Myometrial cell (primary cell): ENCODE measurements around a stretch of chr15.

- RAMPAGE, long total RNA: no peak
Observed at GRCh38 chr15:95326446-95327536, 1003.7 kb upstream of the NR2F2 start.

DNA sequence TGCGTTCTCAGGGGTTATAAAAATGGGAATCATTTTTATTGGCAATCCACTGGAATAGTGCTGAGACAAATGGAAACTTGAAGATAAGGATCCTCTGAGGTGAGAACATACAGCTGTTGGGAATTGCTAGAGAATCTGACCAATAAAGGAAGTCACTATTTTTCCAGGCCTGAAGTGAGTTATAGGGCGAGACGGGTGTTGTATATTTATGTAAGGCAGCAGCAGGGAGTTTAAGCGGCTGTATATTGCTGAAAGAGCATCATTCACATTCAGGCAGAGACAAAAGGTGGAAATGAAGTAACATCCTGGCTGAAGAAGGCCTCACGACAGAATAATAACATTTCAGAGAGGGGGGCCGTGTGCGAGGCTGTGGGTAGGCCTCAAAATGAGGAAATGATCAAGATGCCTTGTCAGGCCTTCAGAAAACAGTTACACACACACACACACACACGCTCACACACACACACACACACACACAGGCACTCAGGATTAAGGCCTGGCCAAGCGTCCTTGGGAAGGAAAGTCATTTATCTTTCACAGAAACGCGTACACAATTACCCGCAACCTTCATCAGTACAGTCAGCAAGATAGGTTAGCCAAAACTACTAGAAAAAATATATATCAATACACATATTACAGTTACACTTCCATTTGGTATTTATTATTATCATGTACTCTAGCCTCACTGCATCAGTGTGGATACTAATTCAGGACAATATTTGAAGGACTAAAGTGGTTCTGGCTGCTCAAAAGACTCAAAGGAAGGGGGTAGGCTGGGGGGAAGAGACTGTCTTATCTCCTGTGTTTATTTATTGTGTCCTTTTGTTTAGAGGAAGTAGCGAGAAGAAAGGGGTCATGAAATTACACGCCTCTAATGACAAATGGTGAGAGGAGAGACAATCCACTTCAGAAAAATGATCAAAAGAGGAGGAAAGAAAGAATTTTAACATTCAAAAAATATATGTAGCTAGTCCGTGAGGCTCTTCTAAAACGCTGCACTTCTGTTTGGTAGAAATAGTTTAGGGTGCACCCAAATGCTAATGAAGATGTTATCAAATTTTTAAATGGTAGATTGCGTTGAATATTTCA, 964.6 kb upstream of the NR2F2 start:
- RAMPAGE, long total RNA: no peak

GRCh38 chr15:95624075-95624605, 706.4 kb upstream of the NR2F2 start:
- RAMPAGE, long total RNA: no peak

- RAMPAGE, long total RNA: no peak
Observed at GRCh38 chr15:96052699-96053167, 277.8 kb upstream of the NR2F2 start.

GRCh38 chr15:96118927-96119212, 211.6 kb upstream of the NR2F2 start:
- RAMPAGE, long total RNA: no peak

GRCh38 chr15:96160252-96160844, 170.2 kb upstream of the NR2F2 start:
- RAMPAGE, long total RNA: no peak

GRCh38 chr15:96261557-96262087, 68.9 kb upstream of the NR2F2 start:
- RAMPAGE, long total RNA: no peak

DNA sequence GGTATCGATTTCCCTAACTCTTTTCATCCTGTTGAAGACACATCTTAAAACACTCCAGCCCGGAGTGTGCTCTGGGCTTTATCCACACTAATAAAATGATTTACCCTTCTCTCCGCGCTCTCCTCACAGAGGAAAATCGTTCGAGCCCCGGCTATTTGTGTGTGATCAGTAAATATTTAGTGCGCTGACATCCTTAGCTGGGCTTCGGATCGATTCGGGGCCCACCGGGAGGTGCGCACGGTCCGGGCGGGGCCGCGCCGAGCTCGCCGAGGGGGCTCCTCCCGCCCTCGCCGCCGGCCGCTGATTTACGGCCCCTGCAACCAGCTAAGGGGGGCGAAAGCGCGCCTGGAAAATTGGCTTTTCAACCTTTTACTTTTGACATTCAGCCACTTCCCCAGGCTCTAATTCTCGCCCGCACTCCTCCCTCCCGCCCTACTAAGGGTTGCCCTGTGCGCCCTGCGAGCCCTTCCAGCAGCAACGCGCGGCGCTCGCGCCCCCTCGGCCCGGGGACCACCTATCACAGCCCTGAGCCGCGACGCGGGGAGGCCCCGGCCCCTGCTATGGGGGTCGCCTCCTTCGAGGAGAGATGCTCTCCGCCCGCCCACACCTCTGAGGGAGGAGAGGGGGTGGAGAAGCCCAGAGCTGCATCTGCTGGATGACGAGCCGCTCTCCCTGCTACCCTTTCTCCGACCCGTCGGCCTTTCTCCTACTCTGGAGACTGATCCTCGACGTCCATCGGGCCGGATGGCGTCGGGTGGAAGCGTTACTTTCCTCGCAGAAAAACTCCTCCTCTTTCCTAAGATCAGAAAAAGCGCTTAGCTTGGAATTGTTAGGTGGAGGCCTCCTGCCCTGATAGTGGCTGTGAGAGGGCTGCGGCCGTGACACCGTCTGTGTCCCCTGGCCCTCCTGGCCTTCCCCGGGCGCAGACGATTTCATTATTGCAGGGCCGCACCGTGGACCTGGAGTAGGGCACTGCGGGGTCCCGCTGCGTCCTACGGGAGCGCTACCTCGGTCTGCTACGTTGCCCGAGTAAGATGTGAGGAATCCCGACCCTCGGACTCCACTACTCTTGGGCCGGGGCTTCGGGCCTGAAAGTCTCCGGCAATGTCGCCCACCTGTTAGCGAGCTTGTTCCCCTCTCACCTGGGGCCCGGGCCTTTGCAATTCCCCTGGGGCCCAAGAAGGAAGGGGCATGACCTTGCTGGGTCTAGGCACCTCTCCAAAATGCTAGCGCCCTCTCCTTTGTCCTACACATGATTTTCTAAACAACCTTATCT, 7.6 kb upstream of the NR2F2 start:
- RAMPAGE, long total RNA: no peak

- RAMPAGE, long total RNA: start-site peak on the minus strand at chr15:96327283-96327382, 16 and 21 reads in 2 replicates
Observed at GRCh38 chr15:96326521-96327453, 3.7 kb upstream of the NR2F2 start.

- RAMPAGE, long total RNA: no peak
Observed at GRCh38 chr15:96329349-96329832, 1.1 kb upstream of the NR2F2 start.

DNA sequence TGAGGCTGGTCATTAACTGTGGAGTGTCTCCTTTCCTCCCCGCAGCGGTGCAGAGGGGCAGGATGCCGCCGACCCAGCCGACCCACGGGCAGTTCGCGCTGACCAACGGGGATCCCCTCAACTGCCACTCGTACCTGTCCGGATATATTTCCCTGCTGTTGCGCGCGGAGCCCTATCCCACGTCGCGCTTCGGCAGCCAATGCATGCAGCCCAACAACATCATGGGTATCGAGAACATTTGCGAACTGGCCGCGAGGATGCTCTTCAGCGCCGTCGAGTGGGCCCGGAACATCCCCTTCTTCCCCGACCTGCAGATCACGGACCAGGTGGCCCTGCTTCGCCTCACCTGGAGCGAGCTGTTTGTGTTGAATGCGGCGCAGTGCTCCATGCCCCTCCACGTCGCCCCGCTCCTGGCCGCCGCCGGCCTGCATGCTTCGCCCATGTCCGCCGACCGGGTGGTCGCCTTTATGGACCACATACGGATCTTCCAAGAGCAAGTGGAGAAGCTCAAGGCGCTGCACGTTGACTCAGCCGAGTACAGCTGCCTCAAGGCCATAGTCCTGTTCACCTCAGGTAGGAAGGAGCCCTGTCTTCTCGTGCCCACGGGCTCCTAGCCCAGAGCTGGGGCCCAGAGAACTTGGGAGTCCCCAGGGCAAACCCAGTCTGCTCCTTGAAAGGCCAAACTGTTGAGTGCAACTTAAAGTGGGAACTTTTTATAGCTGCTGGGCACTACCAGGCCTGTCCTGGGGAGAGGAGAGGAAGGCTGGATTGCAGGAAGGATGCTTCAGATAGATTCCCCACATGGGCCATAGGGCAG, 3.7 kb downstream of the NR2F2 start:
- RAMPAGE, long total RNA: no peak

DNA sequence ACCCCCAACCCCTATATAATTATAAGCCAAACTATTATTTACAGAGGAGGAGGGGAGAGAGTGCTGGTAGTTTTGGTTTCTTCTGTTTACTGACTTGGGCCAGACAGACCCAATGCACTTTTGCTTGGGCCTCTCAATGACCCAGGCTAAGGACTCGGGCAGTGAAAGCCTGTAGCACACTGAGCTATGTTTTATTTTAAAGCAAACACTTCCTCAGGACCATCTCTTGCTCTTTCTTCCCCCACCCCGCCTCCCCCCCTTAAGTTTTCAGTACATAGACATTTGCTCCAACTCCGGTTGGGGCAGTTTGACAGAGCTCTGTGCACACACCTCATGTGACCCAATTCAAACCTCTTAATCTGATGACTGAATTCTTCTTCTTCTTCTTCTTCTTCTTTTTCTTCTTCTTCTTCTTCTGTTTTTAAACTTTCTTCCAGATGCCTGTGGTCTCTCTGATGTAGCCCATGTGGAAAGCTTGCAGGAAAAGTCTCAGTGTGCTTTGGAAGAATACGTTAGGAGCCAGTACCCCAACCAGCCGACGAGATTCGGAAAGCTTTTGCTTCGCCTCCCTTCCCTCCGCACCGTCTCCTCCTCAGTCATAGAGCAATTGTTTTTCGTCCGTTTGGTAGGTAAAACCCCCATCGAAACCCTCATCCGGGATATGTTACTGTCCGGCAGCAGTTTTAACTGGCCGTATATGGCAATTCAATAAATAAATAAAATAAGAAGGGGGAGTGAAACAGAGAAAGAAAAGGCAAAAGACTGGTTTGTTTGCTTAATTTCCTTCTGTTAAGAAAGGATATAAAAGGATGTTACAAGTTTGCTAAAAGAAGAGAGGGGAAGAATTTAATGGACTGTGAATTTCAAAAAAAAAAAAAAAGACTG, 6.7 kb downstream of the NR2F2 start:
- RAMPAGE, long total RNA: no peak

DNA sequence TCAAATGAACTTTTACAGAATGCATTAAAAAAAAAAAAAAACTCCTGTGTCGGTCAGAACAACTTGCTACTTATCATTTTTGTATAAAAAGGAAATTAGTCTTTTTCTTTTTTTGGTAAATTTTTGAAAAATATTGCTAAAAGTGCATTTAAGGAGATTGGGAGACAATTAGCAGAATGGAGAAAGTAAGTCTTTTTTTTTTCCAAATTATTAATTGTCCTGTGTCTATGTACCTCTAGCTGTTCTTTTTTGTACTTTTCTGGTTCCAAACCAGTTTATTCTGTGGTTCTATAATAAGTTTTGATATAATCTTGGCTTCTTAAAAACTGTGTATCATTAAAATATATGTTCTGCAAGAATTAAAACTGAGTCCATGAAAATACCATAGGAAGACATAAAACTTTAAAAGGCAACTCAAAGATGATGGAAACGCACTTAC, 7.3 kb downstream of the NR2F2 start:
- RAMPAGE, long total RNA: no peak

GRCh38 chr15:96344819-96345015, 14.2 kb downstream of the NR2F2 start:
- RAMPAGE, long total RNA: no peak

DNA sequence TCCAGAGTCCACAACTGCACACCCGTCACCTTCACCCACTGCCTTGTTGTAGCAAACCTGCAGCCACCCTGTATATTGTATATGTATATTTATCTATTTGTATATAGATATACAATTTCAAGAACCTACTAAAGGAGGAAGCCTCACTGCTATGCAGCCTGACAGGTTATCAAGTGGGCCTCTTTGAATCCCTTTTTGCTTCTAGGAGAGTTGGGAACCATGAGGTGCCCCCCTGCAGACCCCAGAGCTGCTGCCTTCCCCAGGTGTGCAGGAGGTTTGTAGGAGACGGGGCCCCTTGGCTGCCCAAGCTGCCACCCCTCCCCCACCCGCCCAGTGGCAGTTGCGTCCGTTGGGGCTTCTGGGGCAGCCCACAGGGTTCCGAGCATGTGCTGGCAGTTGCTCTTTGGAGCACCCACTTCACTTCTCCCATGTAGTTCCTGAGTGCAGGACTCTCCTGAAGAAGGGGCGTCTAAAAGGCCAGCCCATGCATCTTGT, 452.6 kb downstream of the NR2F2 start:
- RAMPAGE, long total RNA: no peak

GRCh38 chr15:98017599-98018114, 57.2 kb downstream of the ARRDC4 start:
- RAMPAGE, long total RNA: no peak

DNA sequence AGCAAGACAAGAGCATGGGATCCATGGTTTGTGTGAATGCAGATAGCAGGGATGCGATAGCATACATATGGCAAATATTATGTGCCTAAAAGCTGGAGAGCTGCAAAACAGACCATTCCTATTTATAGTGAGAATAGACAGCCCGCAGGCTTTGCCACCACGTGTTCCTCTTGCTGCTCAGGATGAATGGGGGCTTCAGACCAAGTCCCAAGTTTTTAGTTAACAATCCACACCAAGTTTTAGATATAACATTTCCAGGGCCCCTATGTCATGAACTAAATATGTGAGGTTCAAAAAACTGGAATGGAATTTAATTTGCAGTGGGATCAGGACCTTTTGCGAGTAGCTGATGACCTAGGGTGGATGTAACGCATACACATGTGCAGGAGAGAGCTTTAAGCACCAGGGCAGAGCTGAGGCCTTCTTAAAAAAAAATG, 48.5 kb upstream of the IGF1R start:
- RAMPAGE, long total RNA: no peak

GRCh38 chr15:98666640-98667024, 18.3 kb downstream of the IGF1R start:
- RAMPAGE, long total RNA: no peak

- RAMPAGE, long total RNA: no peak
Observed at GRCh38 chr15:98745087-98745993, 97.0 kb downstream of the IGF1R start.

DNA sequence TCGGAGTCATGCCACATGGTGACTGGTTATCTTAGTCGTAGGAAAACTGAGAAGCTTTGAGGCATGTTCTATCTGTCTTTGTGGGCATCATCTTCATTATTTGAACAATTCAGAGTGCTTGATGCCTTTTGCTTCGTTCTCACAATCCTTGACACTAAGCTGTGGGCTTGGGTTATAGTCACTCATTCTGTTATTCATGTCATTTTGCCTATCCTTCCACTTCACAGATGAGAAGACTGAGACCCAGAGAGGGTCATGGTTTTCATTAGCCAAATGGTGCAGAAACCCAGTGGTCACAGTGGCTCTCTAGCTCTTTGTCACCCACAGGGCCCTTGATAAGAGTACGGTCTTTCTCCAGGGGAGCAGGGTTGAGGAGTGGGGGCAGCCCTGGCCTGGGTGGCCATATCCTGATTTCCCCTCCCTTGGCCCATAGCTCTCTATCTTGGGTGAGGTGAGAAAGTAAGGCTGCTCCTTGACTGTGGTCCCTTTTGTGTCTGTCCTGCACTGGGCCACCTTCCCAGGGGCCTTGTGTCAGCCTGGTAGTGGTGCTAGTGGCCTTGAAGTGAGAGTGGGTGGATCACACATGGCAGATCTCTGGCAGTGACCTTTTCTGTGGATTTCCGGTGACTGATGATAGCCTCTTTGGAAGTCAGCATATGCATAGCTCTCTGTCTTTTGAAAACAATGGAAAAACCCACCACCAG, 130.0 kb downstream of the IGF1R start:
- RAMPAGE, long total RNA: no peak